ENCODE results near the gene DDB2.

GRCh38 chr11:46315040-46315383 is 32.3 kb upstream of the DGKZ start:
- PRO-cap, result no peak
- RAMPAGE, long total RNA, 3 experiments, result no peak in any of the 3 experiments

- PRO-cap, result no peak
- RAMPAGE, long total RNA, 3 experiments, result no peak in any of the 3 experiments
These were observed 10.2 kb downstream of the DGKZ start for GRCh38 chr11:46357170-46358153.

DNA sequence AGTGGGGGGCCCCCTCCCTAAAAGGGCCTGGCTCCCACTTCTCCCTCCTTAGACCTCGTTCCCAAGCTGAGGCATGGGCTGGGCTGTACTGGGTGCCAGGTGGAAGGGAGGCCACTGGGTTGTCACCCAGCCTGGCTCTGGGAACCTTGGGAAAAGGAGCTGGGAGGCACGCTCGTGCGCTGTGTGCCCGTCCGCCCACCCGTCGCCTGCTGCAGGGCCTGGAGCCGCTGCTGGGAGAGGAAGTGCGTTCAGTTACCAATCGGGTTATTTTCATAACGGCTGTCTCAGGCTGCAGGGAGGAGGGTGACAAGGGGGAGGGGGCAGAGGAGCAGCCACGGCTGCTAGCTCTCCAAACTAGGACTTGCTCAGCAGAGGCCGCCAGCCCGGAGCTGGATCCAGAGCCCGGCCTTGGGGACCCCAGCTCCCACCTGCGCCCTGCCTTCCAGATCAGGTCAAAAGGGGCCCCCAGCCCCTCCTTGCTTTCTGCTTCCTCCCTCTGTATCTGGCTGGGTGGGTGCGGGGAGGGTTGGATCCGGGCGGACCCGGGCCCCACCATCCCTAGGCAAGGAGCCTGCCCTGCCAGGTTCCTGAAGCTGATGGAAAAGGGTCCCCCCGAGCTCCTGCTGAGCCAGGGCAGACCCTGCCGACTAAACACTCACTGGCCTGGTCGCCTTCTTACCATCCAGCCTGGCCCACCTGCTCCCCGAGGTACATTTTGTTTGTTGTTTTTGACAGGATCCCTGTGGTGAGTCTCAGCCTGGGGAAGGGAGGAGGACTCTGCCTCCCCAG is 14.2 kb downstream of the DGKZ start:
- PRO-cap, result bidirectional peak, plus-strand start at position 352 of the sequence, minus-strand start at position 211 of the sequence
- RAMPAGE, long total RNA, 3 experiments, result start-site peak on the plus strand in 1 of 3 experiments, centred at position 339 of the sequence, 24 reads per replicate

DNA sequence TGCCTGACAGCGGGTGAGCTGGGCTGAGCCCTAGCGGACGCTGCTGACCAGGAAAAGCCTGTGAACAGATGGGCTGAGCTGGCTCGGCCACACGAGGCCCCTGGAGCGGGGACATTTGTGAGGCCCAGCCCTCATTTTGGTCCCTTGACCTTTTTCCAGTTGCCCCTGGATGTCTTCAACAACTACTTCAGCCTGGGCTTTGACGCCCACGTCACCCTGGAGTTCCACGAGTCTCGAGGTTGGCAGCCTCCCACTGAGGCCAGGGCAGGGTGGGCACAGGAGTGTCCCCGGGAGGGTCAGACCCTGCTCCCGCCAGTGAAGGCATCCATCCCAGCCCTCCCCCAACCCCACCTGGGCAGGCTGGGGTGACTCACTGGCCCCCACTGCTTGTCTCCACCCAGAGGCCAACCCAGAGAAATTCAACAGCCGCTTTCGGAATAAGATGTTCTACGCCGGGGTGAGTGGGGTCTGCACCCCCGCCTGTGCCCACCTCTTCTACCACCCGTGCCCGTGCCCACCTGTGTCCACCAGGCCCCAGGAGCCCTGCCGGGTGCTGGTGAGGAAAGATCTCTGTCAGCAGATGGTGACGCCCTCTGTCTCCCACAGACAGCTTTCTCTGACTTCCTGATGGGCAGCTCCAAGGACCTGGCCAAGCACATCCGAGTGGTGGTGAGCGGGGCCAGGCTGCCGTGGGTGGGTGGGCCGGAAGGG is 7.3 kb upstream of the MDK start:
- PRO-cap, result no peak
- RAMPAGE, long total RNA, 3 experiments, result no peak in any of the 3 experiments

DNA sequence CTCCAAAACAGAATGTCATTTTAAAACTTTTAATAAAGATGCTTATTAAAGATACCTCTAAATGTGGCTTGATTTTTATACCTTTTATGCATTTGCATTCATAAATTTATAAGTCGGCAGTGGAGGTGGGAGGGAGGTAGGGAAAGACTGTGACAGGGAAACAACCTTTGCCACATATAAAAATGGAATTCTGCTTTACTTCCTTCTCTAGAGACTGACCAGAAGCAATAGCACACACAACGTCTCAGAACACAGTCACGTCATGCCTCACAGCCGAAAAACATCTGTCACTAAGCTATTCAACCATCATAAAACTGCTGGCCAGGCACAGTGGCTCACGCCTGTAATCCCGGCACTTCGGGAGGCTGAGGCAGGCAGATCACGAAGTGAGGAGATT is 100.9 kb upstream of the CHRM4 start:
- PRO-cap, result no peak
- RAMPAGE, long total RNA, 3 experiments, result no peak in any of the 3 experiments

DNA sequence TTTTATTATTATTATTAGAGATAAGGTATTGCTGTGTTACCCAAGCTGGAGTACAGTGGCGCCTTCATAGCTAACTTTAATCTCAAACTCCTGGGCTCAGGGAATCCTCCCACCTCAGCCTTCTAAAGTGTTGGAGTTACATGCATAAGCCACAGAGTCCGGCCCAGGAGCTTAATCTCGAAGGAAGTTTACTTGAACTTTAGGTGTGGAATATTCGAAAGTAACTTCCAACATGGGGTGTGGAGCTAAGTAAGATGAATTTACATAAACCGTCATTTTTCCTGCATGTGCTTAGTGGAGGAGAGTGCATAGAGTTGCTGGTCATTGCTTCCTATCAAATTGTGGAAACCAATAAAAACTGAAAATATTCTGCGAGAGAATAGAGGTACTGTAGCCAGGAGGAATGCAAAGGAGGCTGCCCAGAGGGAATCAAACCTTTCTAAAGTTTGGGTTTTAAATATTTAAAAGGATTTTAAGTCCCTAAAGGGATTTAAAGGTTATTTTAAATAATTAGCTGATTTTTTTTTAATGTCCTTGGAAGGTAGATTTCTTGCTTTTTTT is 1.5 kb downstream of the ATG13 start:
- PRO-cap, result no peak
- RAMPAGE, long total RNA, 3 experiments, result no peak in any of the 3 experiments

GRCh38 chr11:46673647-46674456 is 26.6 kb downstream of the ARHGAP1 start:
- PRO-cap, result no peak
- RAMPAGE, long total RNA, 3 experiments, result no peak in any of the 3 experiments

DNA sequence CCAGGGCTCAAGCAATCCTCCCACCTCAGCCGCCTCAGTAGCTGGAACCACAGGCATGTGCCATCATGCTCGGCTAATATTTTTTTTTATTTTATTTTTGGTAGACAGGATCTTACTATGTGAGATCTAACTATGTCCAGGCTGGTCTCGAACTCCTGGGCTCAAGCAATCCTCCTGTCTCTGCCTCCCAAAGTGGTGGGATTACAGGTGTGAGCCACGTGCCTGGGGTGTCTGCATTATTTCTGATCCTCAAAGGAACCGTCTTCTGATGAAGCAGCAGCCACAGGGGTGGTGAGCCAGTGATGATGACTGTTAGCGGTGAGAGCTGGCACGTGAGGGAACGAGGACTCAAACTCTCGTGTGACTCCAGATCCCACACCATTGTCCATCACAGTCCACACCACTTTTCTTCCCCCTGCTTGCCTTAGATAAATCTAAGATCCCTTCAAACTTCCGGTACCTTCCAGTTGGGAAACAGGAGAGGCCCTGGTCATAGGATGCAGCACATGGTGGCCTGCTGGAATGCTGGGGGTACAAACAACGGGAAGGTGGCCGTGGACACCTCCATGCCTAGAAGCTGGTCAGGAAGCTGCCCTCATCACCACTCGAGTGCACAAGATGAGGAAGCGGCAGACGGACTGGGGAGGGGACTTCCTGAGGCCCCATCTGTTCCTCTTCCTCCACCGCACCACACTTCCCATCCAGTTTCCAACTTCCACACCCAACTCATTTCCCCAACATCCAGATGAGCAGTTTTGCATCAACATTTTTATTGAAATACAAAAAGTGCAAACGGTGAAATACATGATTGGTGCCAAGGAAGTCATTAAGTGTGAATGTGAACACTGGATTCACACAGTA is 23.9 kb downstream of the ARHGAP1 start:
- PRO-cap, result no peak
- RAMPAGE, long total RNA, 3 experiments, result no peak in any of the 3 experiments

DNA sequence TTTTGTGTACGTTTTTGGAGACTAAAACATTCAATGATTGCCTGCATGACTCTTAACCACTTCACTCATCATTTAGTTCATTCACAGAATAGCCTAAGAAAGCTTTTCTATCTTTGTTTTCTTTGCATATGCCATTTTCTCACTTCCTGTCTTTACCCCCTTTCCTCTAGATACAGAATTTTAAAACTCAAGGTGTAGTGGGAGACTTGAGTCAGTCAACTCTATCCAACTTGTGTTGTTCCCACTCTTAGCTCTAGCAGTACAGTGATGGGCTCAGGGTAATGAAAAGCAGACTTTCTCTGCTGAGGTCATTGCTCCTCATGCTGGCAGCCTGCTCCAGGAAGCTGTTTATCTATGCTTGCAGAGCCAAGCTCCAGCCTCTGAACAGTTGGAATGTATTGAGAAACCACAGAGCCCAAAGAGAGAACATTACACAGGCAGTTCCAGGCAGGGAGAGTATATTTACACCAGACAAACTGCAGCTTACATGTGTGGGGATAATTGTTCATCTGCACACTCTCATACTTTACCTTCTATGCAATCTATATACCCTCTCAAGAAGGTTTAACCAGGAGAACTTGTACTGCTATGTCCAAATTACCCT is 68.1 kb downstream of the CSTPP1 start:
- PRO-cap, result no peak
- RAMPAGE, long total RNA, 3 experiments, result no peak in any of the 3 experiments

DNA sequence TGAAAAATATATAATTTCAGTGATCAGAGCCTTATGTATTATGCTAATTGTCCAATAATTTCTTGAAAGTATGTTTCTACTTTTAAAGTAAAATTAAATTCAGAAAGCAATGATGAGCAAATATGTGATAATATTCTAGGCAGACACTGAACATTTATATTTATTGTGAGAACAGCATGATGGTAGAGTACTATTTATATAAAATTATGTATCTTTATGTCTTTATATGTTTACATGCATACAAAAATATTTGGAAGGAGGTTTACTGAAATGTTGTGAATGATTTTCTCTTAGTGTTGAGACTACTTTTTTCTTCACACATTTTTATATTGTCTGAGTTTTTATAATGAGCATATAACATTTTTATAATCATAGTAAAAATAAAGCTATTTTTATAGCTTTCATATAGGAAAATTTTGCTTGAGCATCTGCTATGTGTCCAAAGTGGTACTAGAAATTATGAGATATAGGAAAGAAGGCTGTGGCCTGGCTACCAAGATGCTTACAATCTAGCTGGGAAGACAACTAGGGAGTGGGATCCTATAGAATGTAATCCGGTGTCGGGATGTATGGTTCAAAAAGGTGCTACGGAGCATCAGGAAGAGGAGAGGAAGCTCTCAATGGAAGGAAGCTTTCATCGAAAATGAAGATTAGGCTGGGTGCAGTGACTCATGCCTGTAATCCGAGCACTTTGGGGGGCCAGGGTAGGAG is 103.8 kb downstream of the ARFGAP2 start:
- PRO-cap, result no peak
- RAMPAGE, long total RNA, 3 experiments, result no peak in any of the 3 experiments

GRCh38 chr11:47165586-47166390 is 10.9 kb downstream of the ARFGAP2 start:
- PRO-cap, result no peak
- RAMPAGE, long total RNA, 3 experiments, result no peak in any of the 3 experiments

DNA sequence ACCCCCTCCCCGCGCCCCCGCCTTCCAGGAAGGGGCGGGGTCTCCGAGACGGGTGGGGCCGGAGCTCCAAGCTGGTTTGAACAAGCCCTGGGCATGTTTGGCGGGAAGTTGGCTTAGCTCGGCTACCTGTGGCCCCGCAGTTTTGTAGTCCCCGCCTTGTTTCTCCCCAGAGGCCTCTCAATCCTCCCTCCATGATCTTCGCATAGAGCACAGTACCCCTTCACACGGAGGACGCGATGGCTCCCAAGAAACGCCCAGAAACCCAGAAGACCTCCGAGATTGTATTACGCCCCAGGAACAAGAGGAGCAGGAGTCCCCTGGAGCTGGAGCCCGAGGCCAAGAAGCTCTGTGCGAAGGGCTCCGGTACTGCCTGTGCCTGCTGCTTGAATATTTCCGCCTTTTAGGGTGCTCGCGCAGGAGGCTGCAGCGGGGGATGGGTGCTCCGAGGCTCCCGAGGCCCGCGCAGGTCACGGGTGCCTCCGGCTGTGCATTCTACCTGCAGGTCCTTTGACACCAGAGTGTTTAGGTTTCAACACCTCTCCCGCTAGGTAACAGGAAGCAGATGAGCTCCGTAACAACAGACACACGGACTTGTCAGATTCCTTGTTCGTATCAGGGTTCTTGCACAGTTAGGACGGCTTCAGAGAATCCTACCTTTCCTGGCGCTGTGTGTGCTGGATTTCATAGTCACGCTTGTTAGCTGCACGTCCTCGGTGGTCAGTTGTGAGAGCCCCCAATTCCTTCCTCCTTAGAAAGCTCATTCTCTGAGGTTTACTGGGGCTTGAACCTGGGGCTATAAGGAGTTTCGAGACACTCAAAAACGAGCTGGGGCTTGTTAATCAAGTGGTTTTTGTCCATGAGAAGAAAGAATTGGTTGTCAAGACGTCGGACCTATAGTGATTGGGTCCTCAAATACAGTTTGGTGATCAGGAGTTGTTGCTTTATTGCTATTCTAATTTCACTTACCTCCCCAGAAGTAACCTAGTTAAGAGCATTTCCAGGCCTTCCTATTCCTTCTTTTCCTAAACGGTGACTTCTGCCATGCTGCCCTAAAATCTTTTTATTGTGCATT is at the start of gene DDB2:
Gene DDB2, plus strand, starts transcription at position 74 of the 1,072 bp plus-strand sequence.
- PRO-cap, result bidirectional peak, plus-strand start at position 46 of the sequence, minus-strand start outside the sequence; unidirectional peak, minus-strand start at position 374 of the sequence
- RAMPAGE, long total RNA, 3 experiments, result start-site peak on the plus strand in 3 of 3 experiments, centred at positions 80 to 86 of the sequence, 55 to 87 reads per replicate

DNA sequence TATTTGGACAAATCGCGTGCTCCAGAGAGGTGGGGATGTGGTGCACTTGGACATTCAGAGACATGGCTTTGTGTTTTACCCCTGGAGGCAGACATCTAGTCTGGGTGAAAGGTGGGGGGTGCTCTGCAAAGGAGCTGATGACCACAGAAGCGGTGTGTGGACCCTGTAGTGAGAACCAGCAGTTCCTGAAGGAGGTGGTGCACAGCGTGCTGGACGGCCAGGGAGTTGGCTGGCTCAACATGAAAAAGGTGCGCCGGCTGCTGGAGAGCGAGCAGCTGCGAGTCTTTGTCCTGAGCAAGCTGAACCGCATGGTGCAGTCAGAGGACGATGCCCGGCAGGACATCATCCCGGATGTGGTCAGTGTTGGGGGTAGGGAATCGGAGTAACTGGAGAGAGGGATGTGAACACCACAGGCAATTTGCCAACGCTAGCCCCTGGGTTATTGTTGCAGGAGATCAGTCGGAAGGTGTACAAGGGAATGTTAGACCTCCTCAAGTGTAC is 32.0 kb downstream of the NR1H3 start:
- PRO-cap, result no peak
- RAMPAGE, long total RNA, 3 experiments, result no peak in any of the 3 experiments

- PRO-cap, result no peak
- RAMPAGE, long total RNA, 3 experiments, result no peak in any of the 3 experiments
These were observed 26.8 kb downstream of the MYBPC3 start for GRCh38 chr11:47325633-47326229.

- PRO-cap, result no peak
- RAMPAGE, long total RNA, 3 experiments, result no peak in any of the 3 experiments
These were observed 23.4 kb downstream of the MYBPC3 start for GRCh38 chr11:47328889-47329620.

DNA sequence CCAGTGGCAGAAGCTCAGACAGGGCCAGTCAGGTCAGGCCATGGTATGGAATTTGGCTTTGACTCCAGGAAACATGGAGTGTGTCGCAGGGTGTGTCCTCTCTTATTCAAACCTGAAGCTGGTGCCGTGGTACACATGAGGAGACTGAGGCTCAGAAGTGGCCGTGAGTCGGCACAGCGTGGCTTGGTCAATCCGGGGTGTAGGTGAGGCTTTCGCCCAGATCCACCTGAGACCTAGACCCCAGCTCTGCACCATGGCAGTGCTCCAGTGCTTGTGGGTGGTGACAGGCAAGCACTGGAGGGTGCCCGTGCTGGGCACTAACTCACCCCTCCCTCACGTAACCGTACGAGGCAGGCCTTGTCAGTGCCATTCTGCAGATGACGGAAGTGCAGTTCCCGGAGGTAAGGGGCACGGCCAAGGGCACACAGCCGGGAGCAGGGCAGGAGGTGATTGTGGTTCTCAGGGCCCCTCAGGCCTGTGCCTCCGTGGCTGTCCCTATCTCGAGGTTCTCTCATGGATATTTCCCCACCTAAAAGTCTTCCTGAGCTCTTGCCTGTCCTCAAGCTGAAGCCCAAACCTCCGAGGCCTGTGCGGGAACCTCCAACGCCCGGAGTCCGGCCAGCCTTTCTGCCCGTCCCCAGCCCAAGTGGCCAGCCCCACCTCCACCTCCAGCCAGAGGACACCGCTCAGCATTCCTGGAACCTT is 10.7 kb upstream of the SPI1 start:
- PRO-cap, result no peak
- RAMPAGE, long total RNA, 3 experiments, result no peak in any of the 3 experiments

- PRO-cap, result no peak
- RAMPAGE, long total RNA, 3 experiments, result no peak in any of the 3 experiments
These were observed 12.8 kb upstream of the SPI1 start for GRCh38 chr11:47391020-47391652.

GRCh38 chr11:47392778-47393742 is 14.7 kb upstream of the SPI1 start:
- PRO-cap, result no peak
- RAMPAGE, long total RNA, 3 experiments, result no peak in any of the 3 experiments

GRCh38 chr11:47434614-47434811 is 8.3 kb upstream of the PSMC3 start:
- PRO-cap, result no peak
- RAMPAGE, long total RNA, 3 experiments, result no peak in any of the 3 experiments

DNA sequence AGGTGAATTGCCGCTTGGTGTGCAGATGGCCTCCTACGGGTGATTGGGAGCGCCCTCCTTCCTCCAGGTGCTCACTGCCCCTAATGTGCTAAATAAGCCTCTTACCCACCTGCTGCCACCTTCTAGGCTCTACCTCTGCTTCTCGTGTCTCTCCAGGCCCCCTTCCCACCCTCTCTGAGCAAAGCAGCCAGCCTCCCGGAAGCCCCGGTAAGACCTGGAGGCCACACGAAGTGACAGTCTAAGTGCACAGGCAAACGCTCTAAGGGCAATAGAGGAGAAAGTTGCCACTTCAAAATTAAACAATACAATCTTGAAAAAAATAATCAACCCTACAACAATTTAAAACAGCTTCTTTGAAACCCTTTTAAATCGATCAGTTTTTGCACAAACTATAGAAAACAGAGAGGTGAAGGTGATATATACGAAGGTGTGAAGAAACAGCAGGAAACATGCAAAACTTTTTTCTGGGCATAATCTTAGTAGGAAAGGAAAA is 18.7 kb upstream of the RAPSN start:
- PRO-cap, result no peak
- RAMPAGE, long total RNA, 3 experiments, result no peak in any of the 3 experiments